ENCODE measurements around a stretch of chr2.

DNA sequence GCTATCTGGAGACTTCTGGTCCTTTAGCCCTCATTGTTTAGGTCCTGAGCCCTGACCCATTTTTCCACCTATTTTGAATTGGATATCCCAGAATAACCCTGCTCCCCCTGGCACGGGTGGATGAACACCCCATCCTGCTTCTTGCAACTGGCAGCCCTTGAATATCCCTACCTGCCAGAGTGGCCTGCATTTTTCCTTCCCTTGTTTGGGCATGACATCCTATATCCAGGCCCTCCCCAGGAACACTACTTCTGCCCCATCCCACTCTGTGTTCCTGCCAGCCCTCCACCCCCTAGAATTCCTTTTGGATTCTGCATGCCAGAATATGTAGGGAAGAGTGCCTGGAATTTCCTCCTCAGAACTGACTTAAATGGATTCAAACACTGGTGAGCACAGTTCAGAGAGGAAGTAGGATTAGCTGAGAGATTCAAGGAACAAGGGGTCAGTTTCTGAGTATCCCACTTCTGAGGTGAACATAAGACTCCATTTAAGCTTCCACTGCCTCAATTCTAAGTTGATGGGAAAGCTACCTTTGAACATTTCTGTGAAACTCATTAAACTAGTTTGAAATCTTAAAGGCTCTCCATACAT lies 123.5 kb upstream of the PELI1 start:
- PRO-cap, result no peak

- PRO-cap, result bidirectional peak, plus-strand start at chr2:64327641, minus-strand start at chr2:64327495; unidirectional peak, minus-strand start at chr2:64328076
Measured at GRCh38 chr2:64327202-64328384, 126.4 kb upstream of the LGALSL start.

DNA sequence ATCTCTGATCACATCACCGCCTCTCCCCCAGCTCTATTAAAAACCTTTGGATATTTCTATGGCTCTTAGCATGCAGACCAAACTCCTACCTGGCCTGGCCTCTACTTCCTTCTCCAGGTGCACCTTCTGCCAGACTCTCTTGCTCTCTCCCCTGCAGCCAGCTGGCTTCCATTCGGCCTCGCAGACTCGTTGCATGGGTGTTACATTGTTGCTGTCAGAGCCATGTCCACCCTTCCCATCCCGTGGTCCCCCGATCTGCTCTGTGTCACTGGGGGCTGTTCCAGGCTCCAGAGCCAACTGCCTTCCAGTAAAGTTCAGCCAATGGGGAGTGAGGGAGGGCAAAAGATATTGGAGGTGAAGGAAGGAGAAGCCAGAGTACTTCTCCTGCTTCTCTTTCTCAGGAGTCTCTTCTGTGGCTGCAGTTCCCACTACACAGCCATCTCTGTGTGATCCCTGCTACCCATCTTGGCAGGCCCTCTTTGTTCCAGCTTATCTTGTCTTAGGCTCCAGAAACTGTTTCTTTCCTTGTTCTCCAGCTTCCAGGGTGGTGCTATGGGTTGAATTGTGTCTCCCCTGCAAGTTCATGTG lies 112.4 kb upstream of the LGALSL start:
- PRO-cap, result no peak

GRCh38 chr2:64528403-64529113 lies 4.4 kb downstream of the AFTPH start:
- PRO-cap, result no peak

DNA sequence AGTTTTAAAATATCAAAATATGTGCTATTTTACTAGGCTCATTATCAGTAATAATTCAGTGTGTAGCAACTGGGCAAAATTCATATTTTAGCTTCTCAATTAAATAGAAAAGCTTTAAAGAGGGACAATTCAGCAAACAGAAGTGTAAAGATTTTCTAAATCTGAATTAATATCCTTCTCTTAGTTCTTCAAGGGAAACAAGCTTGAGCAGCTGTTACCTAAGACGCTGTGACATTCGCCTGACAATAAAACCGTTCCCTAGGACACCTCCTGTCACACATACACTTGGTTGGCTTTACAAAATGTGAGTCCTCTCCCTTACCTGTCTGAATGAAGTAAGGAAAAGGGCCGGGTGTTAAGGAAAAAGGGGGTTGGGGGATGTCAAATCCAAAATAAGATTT lies 2.2 kb downstream of the SERTAD2 start:
- PRO-cap, result no peak

DNA sequence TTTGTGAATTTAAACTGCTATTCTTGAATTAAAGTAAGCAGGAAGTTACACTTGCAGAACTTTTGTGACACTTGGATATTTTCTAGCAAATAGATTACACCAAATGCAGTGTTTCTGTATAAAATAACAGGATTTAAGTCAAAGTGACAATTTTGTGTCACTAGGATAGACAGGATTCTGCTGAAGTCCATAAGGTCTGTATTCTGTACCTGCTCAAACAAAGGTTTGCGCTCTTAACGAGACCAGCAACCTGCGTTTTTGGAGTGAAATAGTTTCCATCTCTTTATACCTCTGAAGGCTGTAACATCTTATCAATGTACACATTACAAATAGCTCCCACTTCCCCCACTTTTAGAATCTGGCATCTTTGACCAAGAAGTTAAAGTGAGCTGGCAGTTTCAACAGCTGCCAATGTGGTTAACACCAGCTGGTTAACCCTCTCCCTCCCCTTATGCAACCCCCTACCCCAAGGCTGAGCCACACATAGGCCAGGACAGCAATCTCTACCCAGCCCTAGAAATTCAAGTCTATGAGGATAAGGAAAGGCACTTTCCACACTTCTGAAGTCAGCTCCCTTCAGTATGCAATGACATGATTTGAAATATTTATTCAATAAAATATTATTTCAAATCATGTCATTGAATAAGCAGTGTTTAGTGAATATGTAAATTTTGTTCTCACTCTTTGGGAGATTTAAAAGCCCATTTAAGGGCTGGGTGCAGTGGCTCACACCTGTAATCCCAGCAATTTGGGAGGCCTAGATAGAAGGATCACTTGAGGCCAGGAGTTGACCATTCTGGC lies 2.2 kb upstream of the SERTAD2 start:
- PRO-cap, result unidirectional peak, minus-strand start at position 353 of the sequence

- PRO-cap, result no peak
Measured at GRCh38 chr2:64685217-64685765, 31.6 kb upstream of the SERTAD2 start.

DNA sequence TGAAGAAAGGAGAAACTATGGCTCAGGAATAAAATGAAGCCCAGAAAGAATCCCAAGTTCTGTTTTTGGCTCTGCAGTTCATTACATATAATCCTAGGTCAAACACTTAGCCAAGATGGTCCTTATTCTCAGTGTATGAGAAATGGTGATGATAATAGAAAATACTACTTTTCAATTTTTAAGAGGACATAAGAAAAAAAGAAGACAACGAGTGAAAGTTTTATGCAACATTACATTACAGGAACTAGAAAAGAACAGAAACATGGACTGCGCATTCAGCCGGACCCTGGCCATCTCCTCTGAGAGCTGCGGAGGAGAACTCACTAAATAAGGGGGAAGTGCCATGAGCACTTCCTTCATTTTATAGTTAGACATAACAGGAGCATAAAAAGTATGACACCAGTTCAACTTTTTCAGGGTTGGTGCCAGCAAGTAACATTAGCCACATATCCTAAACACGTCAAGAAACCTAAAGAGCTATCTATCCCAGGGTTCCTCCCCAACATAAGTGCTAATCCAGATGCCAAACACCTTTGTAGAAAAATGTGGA lies 78.0 kb upstream of the SERTAD2 start:
- PRO-cap, result unidirectional peak, minus-strand start at position 301 of the sequence

DNA sequence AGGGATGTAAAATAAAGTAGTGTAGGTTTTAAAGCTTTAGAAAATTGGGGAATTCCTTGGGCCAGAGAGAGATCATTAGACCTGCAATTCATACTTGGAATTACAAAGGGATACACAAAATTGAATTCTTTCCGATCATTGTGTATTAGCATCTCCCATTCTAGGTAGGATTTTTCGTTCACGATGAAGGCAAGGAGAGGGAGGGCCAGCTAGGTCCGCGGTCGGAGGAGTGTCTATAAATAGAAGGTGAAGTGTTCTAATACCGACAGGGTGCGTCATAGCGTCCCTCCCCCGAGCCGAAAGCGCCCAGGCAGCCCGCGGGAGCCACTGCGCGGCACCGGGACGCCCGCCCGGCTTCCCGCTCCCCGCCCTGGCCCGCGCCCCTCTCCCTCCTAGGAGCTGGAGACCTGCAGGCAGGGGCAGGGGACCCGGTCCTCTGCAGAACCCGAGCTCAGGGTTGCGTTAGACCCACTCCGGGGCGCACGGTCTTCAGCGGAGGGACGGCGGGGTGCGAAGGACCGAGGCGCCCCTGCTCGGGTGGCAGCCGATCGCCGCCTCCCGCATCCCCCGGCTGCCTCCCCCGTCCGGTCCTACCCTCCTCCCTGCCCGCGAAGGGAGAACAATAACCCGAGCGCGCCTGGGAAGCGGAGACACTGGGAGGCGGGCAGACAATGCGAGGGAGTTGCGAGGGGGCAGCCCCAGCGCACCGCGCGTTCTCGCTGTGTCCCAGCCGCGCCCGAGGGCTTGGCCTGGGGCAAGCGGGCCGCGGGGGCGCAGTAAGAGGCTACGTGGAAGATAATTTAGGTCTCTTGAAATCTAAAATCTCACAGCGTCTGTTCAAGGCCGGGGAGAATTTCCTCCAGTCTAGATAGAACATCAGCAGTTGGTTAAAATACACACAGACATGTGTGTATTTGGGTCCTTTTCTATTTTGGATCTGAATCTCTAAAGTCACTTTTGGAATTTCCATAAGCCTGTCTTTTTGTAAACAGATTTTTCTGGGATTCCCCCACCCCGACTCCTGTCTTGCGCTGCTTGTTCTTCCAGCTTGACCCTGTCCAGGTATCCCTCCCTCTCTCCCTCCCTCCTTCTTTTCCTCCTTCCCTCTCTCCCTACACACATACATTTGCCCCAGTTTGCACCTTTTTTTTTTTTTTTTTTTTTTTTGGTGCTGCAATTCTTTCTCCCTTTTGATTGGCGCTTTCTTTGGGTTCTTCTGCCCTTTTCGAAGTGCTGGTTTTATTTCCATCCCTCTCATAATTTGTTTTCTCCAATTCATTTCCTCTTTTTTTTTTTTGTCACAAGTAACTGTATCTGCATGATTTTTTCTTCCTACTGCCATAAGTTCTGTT lies 114.4 kb upstream of the SERTAD2 start:
- PRO-cap, result bidirectional peak, plus-strand start at position 327 of the sequence, minus-strand start at position 231 of the sequence; bidirectional peak, plus-strand start at position 648 of the sequence, minus-strand start at position 592 of the sequence; bidirectional peak, plus-strand start at position 739 of the sequence, minus-strand start at position 718 of the sequence

- PRO-cap, result no peak
Measured at GRCh38 chr2:64769374-64769782, 115.7 kb upstream of the SERTAD2 start.

- PRO-cap, result bidirectional peak, plus-strand start at chr2:64840186, minus-strand start at chr2:64839959
Measured at GRCh38 chr2:64839881-64840337, 149.3 kb upstream of the SLC1A4 start.

DNA sequence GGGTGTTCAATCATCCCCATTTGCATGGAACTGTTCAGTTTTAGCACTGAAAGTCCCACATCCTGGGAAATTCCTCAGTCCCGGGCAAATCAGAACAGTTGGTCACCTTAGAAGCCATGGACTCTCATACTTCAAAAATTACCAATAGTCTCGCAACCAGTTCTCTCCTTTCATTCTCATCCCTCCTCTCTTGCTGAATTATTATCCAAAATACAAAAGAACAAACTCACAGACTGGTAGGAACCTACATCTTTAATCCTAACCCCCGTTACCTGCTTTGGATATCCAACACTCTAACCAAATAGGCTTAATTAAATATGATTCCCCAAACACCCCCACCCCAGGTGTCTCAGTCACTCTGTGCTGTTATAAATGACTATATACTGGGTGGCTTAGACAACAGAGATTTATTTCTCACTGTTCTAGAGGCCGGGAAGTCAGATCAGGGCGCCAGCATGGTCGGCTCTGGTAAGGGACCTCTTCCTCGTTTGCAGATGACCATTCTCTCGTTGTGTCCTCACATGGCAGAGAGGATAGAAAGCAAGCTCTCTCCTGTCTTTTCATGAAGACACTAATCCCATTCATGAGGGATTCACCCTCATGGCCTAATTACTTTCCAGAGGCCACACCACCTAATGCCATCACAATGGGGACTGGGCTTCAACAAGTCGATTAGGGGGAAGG lies 57.7 kb upstream of the SLC1A4 start:
- PRO-cap, result unidirectional peak, plus-strand start at position 77 of the sequence; unidirectional peak, plus-strand start at position 97 of the sequence

- PRO-cap, result no peak
Measured at GRCh38 chr2:64943673-64944224, 45.5 kb upstream of the SLC1A4 start.

GRCh38 chr2:65204548-65204876 lies 23.1 kb upstream of the ACTR2 start:
- PRO-cap, result no peak

GRCh38 chr2:65269896-65270357 lies 42.3 kb downstream of the ACTR2 start:
- PRO-cap, result no peak

- PRO-cap, result no peak
Measured at GRCh38 chr2:65276201-65276615, 48.6 kb downstream of the ACTR2 start.

GRCh38 chr2:65395058-65395418 lies 37.4 kb downstream of the SPRED2 start:
- PRO-cap, result no peak

DNA sequence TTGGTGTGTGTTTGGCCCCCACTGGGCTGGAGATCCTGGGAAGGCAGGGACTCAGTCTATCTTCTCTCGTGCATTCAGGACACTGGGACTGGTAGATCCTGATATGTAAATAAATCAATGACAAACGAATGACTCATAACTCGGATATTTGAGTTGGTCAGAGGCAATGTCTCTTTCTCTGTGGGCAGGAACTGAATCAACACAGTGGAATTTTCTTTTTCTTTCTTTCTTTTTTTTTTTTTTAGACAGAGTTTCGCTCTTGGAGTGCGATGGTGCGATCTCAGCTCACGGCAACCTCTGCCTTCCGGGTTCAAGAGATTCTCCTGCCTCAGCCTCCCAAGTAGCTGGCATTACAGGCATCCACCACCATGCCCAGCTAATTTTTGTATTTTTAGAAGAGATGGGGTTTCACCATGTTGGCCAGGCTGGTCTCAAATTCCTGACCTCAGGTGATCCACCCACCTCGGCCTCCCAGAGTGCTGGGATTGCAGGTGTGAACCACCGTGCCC lies 144.7 kb upstream of the SPRED2 start:
- PRO-cap, result unidirectional peak, minus-strand start at position 90 of the sequence

DNA sequence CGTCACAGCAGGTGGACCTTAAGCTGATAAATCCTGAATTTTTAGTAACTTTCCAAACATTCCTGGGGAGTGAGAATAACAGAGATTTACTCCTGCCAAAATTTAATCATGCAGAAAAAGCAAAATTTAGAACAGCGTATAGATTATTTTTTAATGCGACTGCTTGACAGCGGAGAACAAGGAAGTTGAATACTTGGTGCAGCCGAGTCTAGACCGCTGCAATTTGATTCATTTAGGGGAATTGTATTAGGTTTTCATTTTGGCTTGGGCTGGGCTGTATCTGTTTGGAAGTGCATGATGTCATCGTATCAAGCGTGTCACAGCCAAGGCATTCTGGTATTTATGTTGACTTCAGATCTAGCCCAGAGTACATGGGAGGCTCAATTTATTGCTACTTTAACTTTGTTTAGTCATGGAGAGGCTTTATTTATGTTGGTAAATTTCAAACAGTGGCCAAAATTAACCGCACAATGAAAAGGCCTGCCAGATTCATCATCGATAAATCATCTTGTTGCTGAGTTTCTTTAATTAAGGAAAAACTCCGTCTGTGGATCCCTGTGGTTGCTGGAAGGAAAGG lies 230.2 kb upstream of the SPRED2 start:
- PRO-cap, result no peak

GRCh38 chr2:65943170-65943493 lies 491.8 kb upstream of the MEIS1 start:
- PRO-cap, result unidirectional peak, minus-strand start at chr2:65943283